Metastatic Liver Carcinoma in the Adrenal Gland (tissue), 2 donors: ENCODE measurements around a stretch of chr3.

DNA sequence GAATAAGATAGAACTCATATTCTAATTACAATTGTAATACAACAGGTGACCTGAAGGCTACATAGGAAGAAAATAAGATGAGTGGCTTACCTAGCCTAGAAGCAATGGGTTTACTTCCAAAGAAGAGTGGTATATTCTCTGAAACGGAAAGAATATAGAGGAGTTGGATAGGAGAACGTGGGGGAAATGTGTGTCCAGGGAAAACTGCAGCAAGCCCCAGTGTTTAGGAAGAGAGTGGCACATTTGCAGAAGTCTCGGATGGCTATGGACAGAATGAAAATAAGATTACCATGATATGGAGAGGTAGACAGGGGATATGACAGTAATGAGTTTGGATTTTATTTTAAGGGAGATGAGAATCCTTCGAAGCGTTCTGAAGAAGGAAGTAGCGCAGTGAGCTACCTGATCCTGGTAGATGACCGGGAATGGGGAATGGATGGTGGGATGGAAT is 287.6 kb upstream of the C3orf14 start:
- PRO-cap, 2 experiments, result no peak in any of the 2 experiments

GRCh38 chr3:62604346-62604785 is 231.0 kb upstream of the FEZF2 start:
- PRO-cap, 2 experiments, result no peak in any of the 2 experiments

GRCh38 chr3:62872187-62872692 is 3.0 kb downstream of the CADPS start:
- PRO-cap, 2 experiments, result no peak in any of the 2 experiments

DNA sequence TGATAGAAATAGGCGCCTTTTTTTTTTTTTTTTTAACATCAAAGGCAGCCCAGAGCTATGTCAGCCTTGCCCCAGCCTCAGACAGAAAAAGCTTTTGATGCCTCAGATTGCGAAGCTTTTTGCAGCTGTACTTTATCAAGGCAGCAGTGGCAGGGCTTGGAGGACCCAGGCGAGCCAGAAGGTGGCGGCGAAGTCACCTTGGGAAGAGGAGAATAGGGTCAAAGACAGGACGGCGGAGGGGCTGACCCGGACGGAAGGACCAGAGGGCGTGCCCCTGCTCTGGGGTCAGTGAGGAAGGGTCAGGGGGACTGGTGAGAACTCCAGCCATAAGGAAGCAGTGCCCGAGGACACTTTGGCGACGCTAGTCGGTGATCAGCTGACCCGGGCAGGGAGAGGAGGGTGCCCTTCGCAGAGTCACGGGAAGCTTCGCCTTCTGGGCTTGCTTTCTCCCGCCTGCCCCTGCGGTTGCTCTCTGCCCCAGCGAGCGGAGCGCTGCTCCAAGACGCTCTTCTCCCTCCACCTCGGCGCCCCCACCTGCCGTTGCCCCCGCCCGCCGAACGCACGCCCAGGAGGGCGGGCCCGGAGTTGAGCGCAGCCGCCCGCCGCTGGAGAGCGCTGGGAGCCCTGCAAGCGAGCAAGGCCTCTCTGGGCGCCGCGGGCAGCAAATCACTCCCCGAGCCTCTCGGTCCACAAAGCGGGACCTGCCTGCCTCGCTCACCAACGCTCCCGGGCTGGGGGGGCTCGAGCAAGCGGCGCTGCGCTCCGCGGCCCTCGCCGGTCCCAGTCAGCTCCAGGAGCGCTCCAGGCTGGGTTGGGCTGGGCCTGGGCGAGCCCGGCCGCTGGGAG is 1.4 kb downstream of the CADPS start:
- PRO-cap, 2 experiments, result peak in 1 of 2 experiments; most common minus-strand start position 79 of the sequence (in 1)

DNA sequence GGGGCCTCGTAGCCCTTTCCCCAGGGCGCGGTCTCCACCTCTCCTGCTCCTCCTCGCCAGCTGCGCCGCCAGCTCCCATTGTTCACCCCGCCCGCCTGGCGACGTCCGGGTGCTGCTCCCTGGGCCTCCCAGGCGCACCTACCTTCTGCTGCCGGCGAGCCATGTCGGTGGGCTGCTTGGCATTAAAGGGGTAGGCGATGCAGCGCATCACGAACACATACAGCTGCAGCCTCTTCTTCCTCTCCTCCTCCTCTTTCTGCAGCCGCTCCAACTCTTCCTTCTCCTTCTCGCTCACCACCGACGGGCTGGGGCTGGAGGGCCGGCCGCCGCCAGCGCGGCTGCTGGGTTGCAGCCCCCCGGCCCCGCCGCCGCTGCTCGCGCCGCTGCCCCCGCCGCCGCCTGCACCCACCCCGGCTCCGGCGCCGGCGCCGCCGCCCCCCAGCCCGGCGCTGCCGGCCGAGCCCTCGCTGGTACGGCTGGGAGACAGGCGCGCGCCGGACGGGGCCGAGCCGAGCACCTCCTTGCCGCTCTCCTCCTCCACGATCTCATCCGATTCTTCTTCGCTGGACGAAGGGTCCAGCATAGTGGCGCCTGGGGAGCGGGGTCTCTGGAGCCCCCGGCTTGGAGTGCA is 654 bp downstream of the CADPS start:
- PRO-cap, 2 experiments, result no peak in any of the 2 experiments

GRCh38 chr3:63015344-63016382 is 140.4 kb upstream of the CADPS start:
- PRO-cap, 2 experiments, result no peak in any of the 2 experiments

DNA sequence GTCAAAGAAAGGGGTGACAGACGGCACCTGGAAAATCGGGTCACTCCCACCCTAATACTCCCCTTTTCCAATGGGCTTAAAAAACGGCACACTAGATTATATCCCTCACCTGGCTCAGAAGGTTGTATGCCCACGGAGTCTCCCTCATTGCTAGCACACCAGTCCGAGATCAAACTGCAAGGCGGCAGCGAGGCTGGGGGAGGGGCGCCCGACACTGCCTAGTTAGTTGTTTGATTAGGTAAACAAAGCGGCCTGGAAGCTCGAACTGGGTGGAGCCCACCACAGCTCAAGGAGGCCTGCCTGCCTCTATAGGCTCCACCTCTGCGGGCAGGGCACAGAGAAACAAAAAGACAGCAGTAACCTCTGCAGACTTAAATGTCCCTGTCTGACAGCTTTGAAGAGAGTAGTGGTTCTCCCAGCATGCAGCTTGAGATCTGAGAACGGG is 7.0 kb upstream of the SNTN start:
- PRO-cap, 2 experiments, result no peak in any of the 2 experiments

DNA sequence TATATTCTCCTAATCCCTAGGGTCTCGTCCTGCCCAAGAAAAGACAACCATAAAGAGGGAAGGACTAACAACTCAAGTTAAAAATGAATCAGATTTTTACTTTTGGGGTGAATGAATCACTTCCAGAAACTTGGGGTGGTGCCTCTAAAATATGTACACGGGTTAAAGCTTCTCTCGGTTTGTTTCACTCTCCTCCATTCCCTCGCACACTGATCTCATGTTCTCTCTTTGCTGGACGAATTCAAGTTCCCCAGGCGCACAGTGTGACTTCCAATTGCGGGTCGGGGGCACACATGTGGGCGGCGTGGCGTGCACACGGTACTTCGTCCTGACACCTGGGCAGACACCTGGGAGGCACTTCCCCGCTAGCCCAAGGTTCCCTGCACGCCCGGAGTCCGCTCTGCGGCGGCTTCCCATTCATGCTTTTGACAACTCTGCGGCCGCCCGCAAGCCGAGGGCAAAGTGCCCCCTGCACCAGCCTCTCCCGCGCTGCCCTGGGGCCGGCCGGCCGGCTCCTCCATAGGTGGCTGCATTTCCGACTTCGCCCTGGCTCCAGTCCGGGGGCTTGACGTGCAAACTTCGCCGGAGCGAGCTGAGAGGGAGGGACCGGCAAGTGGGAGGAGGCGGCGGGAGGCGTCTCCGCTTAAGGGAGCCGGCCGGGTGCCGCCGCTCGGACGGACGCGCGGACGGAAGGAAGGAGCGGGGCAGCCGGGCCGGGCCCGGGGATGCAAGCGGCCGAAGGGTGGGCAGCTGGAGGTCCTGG is 48.0 kb downstream of the ATXN7 start:
- PRO-cap, 2 experiments, result peak in 2 of 2 experiments; most common plus-strand start position 673 of the sequence (in 2); most common minus-strand start position 559 of the sequence (in 2)

DNA sequence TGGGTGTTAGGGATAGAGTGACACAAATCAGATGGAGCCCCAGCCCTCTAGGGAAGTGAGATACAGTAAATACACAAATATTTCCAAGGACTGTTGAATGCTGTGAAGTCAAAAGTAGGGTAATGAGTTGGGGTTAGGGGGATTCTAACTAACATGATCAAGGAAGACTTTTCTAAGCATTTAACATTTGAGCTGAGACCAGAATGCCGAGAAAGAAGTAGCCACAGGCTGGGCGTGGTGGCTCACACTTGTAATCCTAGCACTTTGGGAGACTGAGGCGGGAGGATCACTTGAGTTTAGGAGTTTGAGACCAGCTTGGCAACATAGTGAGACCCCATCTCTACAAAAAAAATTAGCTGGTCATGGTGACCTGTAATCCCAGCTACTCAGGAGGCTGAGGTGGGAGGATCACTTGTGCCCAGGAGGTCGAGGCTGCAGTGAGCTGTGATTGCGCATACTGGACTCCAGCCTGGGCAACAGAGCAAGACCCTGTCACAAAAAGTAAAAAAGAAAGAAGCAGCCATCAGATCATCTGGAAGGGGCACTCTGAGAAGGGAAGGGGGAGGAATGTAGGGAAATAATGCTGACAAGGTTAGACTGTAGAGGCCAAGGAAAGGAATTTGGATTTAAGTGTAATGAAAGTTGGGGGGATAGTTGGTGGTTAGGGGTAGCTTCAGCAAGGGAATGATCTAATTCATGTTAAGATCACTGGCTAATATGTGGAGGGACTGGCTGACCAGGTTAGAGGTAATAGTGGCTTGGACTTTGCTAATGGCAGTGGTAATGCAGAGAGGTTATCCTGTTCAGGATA is 59.8 kb downstream of the ATXN7 start:
- PRO-cap, 2 experiments, result no peak in any of the 2 experiments

DNA sequence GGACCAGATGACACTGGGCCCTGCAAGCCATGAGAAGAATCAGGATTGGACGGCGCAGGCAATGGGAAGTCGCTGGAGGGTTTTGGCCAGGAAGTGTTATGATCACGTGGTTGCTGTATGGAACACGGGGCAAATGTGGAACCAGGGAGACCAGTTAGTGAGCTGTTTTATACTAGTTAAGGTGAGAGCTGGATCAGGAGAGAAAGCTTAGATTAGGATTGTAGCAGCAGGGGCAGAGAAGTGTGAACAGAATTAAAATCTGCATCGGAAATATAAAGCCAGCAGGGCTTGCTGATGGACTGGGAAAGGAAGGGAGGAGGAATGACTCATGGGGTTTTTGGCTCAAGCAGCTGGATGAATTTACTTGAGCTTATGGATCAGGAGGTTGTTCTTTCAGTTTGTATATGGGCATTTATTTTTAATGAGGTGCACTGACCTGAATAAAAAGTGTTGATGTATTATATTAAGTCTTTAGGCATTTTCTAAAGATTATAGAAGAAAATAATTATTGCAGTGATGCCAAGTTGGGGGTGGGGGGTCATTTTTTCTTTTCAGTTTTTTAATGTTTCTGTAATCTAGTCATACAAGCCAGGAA is 62.9 kb downstream of the PSMD6 start:
- PRO-cap, 2 experiments, result no peak in any of the 2 experiments

DNA sequence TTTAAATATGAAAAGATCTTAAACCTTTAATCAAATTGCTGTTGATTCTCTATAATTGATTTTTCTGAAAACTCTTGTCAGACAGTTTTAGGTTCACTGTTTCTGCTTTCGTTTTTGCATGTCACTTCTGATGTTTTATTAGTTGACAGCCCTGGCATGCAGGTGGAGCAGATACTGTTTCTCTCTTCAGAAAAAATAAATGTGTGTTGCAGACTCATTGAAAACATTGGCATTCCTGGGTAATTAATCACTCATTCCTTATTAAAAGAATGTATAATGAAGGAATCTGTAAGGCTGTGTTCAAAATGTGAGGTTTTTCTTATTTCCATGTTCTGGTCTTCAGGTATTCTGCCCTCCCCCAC is 54.4 kb downstream of the PSMD6 start:
- PRO-cap, 2 experiments, result no peak in any of the 2 experiments

GRCh38 chr3:64017002-64017663 is 6.2 kb downstream of the PSMD6 start:
- PRO-cap, 2 experiments, result no peak in any of the 2 experiments

GRCh38 chr3:64030539-64031153 is 7.4 kb upstream of the PSMD6 start:
- PRO-cap, 2 experiments, result no peak in any of the 2 experiments

GRCh38 chr3:64221481-64222018 is 3.7 kb downstream of the PRICKLE2 start:
- PRO-cap, 2 experiments, result no peak in any of the 2 experiments

- PRO-cap, 2 experiments, result peak in 2 of 2 experiments; most common minus-strand start chr3:64268142 (in 1)
These were observed 42.6 kb upstream of the PRICKLE2 start for GRCh38 chr3:64267416-64268731.

DNA sequence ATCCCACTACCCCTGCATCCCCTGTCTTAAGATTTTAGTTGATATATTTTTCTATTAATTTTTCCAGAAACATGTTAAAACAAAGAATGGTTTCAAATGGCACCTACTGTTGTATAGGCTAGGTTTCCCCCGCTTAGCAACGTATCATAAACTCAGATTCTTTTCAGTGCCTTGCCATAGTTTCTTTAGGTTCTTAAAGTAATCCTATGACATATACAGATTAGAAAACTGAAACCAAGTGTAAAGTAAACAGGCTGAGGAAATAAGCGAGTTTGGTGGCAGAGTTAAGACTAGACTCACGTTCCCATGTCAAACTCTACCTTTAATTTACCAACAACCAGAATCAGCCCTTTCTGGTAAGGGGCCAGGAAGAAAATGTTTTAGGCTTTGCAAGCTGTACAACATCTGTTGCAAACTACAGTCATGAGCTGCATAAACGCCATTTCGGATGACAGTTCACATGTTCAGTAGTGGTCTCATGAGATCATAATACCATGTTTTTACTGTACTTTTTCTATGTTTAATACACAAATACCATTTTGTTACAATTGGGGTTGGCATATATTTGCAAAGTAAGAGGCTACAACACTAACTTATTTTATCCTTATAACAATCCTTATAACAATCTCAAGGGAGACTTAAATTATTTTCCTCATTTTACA is 128.0 kb upstream of the PRICKLE2 start:
- PRO-cap, 2 experiments, result no peak in any of the 2 experiments

GRCh38 chr3:64907913-64908941 is 220.4 kb upstream of the ADAMTS9 start:
- PRO-cap, 2 experiments, result no peak in any of the 2 experiments

DNA sequence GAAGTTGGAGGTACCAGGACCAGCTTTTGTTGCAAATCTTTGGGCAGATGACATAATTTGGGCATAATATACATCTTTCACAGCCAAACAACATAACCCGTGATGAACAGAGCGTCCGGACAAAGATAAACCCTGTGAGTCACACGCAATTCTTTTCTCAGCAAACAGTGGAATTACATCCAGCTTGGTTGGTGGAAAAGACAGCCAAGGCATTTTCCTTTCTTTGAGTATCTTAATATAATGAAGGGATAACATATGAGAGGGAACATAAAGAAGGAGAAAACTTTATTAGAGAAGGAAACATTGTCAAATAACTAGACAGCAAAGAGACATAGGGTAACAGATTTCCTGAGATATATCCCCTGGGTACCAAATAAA is 419.5 kb upstream of the ADAMTS9 start:
- PRO-cap, 2 experiments, result no peak in any of the 2 experiments

DNA sequence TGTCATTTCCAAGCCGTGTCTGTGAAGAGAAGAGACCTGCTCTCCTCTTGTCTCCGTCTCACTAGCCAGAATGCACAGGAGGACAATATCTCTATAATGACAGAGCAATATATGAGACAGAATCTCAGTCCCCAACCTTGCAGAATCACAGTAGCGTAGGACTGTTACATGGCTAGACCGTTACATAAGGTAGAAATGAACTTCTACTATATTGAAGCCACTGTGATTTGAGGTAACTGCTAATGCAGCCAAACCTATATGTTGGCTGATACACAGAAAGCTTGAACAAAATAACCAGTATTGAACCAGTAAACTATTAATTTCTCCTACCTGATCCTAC is 152.2 kb downstream of the MAGI1 start:
- PRO-cap, 2 experiments, result no peak in any of the 2 experiments

- PRO-cap, 2 experiments, result no peak in any of the 2 experiments
These were observed 101.7 kb downstream of the MAGI1 start for GRCh38 chr3:65936764-65937762.